ENCODE measurements around a stretch of chr12.

GRCh38 chr12:46368028-46369081, 4.2 kb downstream of the SLC38A2 start:
- RRBS, result no CpG with 5 or more reads among the region's 3 CpGs

- RRBS, result no CpG with 5 or more reads among the region's 5 CpGs
Observed at GRCh38 chr12:46524743-46525683, 152.4 kb upstream of the SLC38A2 start.

DNA sequence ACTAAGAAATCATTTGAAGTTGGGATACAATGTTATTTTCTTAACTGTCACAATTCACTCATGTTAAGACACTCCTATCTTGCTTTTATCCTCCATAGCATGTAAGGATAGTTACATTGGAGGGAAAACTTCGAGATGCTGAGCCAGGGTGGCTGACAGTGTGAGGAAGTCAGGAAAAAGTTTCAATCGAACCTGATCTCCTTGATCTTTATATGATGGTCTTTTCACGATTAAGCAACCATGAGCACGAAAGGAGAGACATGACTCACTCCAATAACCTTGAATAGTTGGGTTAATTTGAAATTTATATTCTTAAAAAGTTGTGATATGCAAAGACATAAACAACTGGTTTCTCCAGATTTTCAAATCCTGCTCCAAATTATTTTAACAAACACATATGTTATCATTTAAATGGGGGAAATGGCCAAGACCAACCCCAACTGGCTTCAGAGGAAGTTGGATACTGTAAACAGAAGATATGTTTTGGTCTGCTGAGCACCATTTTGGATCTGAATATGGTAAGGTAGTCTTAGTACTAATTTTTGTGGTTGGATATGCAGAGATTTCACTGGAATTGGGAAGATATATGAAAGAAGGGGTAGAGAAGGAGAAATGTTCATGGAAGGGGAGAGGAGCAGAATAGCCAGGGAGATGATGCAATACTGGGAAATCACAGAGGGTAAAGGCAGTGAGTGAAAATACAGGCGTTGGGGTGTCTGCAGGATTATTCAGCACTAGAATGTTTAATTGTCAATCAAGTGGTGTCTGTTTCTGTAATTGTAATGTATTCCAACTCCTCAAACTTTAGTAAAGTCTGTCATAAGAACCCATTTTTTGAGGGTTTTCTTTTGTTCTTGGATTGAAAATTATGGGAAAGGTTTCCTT, 185.2 kb upstream of the SLC38A2 start:
- RRBS, result no CpG with 5 or more reads among the region's 5 CpGs

GRCh38 chr12:46563005-46563204, 190.3 kb upstream of the SLC38A2 start:
- RRBS, result no CpG with 5 or more reads among the region's 3 CpGs

DNA sequence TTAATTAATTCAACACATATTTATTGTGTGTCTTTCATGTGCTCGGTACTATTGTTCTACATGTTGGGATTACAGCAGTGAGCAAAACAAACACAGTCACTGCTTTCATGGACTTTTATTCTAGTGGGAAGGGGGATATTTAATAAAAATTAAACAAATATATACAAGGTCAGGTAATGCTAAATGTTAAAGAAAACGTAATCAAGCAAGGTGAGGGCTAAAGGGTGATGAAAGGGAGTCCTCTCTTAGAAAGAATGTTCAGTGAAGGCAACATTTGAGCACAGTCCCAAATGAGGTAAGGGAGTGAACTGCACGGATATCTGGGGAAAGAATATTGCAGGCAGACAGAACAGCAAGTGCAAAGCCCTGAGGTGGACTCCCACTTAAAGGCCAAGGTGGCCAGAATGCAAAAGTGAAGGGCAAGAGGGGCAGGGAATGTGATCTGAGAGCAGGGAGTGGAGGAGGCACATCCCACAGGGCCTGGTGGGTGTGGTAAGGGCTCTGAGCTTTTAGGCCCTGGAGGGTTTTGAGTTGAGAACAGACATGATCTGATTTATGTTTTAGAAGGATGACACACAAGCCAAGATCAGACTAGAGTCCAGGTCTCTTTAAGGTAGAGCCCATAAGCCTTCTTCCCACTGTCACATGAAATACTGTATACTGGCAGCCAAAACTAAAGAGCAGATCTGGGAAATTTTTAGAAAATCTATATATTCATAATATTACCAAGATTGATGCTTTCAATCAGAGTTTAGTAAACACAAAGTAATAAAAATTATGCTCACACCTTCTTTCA, 162.6 kb downstream of the SLC38A4 start:
- RRBS, result no CpG with 5 or more reads among the region's 3 CpGs

- RRBS, result no CpG with 5 or more reads among the region's 3 CpGs
Observed at GRCh38 chr12:46786725-46787300, 39.0 kb downstream of the SLC38A4 start.

GRCh38 chr12:46799977-46800811, 25.6 kb downstream of the SLC38A4 start:
- RRBS, result no CpG with 5 or more reads among the region's 5 CpGs

DNA sequence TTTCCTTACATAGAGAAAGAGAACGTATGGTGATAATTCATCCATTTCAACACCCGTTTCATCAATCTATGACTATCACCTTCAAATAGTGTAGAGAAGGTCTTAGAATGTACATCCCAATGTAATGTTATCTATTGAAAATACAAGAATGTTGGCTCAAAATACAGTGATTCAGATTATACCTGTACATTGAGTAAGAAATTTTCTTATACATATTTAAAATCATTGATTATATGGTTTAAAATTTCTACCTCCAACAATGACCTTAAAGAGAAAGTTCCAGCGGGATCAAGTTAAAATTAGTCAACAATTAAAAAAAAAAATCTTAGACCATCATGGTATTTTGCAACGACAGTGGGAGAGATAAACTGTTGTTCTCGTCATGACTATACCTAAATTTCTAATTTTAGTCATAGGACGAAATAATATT, 19.1 kb downstream of the SLC38A4 start:
- RRBS, result no CpG with 5 or more reads among the region's 6 CpGs

- RRBS, result no CpG with 5 or more reads among the region's 2 CpGs
Observed at GRCh38 chr12:47038090-47038801, 41.2 kb upstream of the PCED1B start.

GRCh38 chr12:47383900-47384311, 304.1 kb upstream of the AMIGO2 start:
- RRBS, result no CpG with 5 or more reads among the region's 4 CpGs

GRCh38 chr12:47391502-47392079, 311.8 kb upstream of the AMIGO2 start:
- RRBS, result no CpG with 5 or more reads among the region's 9 CpGs

GRCh38 chr12:47749063-47749569, 9.6 kb downstream of the RAPGEF3 start:
- RRBS, result 73% methylated on average over 1 of the region's 7 CpGs

DNA sequence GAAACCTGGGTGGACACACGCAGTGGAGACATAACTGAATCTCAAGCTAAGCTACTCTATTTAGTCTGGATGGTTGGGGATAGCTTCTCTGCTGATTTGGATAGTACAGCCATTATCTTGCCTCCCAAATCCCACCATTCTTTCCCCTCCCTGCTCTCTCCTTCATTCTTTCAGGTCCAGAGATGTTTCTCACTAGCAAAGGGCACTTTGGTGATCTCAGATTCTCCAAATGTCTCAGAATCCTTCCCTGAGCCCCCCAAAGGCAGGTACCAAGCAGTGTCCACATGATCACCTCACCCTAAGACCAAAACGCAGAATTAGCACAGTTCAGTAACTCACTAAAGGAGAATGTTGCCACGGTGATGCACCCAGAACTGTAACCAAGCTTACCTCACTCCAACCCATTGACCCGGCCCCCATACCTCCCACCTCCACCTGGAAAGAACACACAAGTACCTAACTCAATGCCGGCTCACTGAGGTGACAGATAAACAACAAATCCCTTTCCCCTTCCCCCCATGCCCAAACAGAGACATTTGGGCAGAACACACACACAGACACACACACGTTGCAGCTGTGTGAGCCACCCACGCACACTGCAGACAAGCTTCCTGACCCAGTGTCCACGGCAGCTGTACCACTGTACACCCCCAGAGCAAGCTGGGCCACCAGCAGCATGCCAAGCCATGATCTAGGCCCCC, 1.4 kb downstream of the RAPGEF3 start:
- RRBS, result no CpG with 5 or more reads among the region's 8 CpGs

GRCh38 chr12:47768344-47768961, 4.6 kb upstream of the SLC48A1 start:
- RRBS, result no CpG with 5 or more reads among the region's 2 CpGs

DNA sequence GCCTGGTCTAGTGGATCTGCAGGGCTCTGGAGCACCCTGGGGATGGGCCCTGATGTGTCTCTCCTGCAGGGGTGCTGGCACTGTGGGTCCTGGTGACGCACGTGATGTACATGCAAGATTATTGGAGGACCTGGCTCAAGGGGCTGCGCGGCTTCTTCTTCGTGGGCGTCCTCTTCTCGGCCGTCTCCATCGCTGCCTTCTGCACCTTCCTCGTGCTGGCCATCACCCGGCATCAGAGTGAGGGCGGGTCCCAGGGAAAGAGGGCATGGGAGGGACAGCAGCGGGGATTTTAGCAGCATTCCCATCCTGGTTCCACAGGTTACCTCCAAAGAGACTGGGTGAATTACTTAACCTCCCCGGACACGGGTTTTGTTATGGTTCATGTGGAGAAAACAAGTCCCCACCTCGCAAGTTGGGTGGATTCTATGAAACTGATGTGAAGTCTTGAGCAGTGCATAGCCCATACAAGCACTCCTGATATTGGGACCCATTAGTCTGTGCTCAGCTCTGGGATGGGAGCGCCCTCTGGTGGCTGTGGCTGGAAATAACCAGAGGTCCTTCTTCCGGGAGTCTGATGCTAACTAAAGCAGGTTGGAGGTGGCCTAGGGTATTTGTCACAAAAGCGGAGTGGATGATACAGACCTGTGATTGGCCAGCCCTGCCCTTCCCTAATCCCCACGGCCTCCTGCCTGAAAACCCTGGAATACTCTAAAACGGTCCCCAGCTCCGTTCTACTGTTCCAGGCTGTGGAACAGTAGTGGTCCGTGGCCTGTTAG, 6.1 kb downstream of the SLC48A1 start:
- RRBS, result no CpG with 5 or more reads among the region's 23 CpGs

GRCh38 chr12:47805021-47806024, 14.4 kb downstream of the HDAC7 start:
- RRBS, result no CpG with 5 or more reads among the region's 11 CpGs

DNA sequence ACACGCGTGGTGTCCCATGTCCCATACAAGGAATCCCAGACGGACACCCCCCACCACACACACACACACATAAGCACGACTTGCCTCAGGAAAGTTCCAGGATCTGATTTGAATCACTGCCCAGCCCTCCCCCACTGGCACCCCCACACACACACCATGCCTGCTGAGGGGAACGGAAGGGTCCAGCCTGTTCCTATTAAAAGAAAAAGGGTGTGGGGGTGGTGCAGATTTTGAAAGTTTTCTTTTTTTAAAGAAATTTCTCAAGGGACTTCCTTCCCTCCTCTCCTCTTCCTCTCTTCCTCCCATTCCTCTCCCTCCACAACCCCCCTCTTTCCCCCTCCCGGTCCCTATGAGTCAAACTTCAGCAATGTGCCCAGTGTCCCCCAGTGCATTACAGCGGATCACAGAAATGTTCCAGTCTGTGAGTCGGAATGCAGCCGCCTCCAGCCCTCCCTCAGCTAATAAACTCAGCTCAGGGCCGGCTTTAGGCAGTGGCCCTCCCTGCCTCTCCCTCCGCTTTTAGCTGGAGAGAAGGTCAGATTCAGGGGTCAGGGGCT, 774 bp upstream of the HDAC7 start:
- RRBS, result no CpG with 5 or more reads among the region's 11 CpGs

- RRBS, result no CpG with 5 or more reads among the region's 5 CpGs
Observed at GRCh38 chr12:47830729-47831003, 11.0 kb upstream of the HDAC7 start.

DNA sequence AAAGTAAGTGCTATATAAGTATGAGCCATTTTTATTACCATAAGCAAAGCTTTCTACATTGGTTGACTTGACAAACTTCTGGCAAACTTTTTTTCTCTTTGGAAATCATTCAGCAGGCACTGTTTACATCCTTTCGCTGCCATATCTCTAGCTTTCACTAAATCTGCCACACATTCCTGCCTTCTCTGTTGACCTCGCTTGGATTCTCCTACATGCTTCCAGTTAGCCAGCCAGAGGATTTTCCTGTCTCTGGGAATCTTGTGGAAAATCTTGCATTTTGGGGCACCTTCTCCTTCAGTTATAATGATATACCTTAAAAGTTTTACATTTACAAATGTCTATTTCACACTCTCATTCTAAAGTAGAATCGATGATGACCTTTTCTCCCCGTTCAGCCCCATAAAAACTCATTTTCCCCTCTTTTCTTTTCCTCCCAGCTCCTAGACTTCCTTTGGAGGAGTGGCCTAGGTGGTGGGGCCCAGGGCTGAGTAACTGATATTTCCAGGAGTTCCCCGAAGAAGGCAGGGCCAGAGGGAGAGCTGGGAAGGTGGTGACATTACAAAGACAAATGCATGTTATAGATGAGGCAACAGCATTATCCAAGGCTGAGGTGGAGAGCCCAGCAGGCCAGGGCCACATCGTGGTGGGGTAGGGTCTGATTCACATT, 22.0 kb upstream of the HDAC7 start:
- RRBS, result no CpG with 5 or more reads among the region's 6 CpGs

DNA sequence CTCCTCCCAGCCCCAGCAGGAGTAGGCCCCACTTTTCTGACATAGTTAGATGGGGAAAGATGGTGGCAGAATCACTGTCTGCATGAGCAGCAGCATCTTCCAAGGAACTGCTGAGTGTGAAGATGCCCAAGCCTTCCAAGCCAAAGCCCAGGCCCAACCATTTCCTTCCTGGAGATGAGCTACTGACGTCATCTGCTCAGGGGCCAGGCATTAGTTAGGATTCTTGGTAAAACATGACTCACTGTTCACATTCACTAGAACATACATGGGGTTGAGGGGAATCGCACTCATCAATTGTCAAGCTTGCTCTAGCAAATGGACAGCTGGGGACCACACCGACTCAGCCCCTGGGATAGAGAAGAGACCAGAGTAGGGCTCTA, 37.2 kb downstream of the VDR start:
- RRBS, result no CpG with 5 or more reads among the region's 3 CpGs

All from islet of Langerhans (tissue), 1 donor.